Iris pigment epithelial cell (primary cell): ENCODE measurements around a stretch of chr2.

GRCh38 chr2:215900354-215900688, 113.0 kb downstream of the MREG start:
- RRBS = no CpG with 5 or more reads among the region's 3 CpGs

DNA sequence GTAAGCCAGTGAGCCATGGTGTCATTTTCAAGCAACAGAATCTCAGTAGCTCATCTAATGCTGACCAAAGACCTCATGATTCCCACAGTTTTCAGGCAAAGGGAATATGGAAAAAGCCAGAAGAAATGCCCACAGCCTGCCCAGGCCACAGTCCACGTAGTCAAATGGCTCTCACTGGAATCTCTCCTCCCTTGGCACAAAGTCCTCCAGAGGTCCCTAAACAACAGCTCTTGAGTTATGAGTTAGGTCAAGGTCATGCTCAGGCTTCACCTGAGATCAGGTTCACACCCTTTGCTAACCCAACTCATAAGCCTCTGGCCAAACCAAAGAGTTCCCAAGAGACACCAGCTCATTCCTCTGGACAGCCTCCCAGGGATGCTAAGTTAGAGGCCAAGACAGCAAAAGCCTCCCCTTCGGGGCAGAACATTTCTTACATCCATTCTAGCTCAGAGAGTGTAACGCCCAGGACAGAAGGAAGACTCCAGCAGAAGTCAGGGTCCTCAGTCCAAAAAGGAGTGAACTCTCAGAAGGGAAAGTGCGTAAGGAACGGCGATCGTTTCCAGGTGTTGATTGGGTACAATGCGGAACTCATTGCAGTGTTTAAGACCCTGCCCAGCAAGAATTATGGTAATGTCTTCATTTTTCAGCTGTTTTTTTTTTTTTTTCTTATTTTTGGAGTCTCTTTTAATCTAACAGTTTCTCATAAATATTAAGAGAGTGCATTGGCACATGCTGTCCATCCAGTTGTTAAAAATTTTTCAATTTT, 2.8 kb downstream of the SMARCAL1 start:
- RRBS = no CpG with 5 or more reads among the region's 8 CpGs

- RRBS = no CpG with 5 or more reads among the region's 5 CpGs
Observed at GRCh38 chr2:216464370-216464734, 34.3 kb upstream of the RPL37A start.

- RRBS = no CpG with 5 or more reads among the region's 2 CpGs
Observed at GRCh38 chr2:216532533-216532936, 33.9 kb downstream of the RPL37A start.

DNA sequence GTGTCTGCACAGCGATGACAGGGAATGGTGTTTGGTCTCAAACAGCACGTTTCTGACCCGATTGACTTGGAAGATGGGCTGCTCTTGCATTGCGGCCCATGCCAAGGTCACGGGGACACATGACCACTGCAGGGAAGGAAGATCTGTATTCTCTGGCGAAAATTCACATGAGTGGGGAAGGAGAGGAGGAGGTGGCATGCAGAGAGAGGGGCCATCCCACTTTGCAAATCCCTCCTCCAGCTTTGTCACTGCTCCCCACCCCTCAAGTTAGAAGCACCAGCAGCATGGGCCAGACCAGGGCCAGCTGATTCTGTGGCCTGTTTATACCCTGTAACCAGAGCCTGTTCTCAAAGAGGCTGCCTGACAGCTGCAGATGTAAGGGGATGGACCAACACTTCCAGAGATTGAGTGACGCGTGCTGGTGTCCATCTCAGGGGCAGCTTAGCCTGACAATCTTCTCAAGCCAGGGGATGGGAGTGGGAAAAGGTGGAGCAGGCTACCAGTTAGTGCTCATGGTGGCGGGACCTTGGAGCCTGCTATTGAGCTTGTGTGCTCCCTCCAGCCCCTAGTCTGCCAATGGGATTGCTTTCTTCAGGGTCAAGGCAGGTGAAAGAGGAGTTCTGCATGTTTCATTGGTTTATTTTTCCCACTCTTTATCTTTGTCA, 57.1 kb downstream of the TNP1 start:
- RRBS = no CpG with 5 or more reads among the region's 9 CpGs

GRCh38 chr2:216850672-216851241, 9.1 kb downstream of the TNP1 start:
- RRBS = no CpG with 5 or more reads among the region's 5 CpGs

GRCh38 chr2:216920560-216921022, 60.7 kb upstream of the TNP1 start:
- RRBS = no CpG with 5 or more reads among the region's 10 CpGs

GRCh38 chr2:216933799-216934244, 74.0 kb upstream of the TNP1 start:
- RRBS = no CpG with 5 or more reads among the region's 8 CpGs

- RRBS = no CpG with 5 or more reads among the region's 8 CpGs
Observed at GRCh38 chr2:217064822-217065213, 205.0 kb upstream of the TNP1 start.

- RRBS = no CpG with 5 or more reads among the region's 2 CpGs
Observed at GRCh38 chr2:217075387-217075632, 215.4 kb upstream of the TNP1 start.

GRCh38 chr2:217277419-217278373, 417.8 kb upstream of the TNP1 start:
- RRBS = no CpG with 5 or more reads among the region's 10 CpGs

GRCh38 chr2:217361095-217361406, 501.2 kb upstream of the TNP1 start:
- RRBS = no CpG with 5 or more reads among the region's 1 CpG

DNA sequence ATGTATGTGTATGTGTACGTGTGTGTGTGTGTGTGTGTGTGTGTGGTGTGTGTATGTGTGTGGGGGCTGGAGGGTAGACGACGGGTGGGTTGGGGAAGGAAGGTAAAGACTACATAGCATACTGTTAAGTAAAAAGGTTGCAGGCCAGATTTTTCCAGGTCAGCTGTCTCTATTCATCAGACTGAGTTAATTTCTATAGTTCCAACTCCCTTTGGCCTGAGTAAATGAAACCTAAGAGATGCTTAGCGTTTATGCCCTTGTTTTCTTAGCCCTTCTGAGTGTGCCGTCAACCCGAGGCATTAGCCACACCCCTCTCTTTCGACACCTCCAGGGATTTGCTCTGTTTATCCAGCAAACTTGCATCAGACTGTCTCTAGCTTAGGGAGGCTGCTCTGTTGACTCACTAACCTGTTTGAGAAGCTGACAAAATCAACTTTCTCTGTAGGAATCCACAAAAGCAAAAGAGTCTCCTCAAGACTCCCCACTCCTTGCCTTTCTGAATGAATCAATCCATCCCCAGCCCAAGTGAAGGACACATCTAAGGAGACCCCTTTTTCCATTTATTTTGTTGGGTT, 317.6 kb downstream of the TNS1 start:
- RRBS = no CpG with 5 or more reads among the region's 7 CpGs

GRCh38 chr2:217827254-217828323, 175.2 kb downstream of the TNS1 start:
- RRBS = no CpG with 5 or more reads among the region's 17 CpGs

DNA sequence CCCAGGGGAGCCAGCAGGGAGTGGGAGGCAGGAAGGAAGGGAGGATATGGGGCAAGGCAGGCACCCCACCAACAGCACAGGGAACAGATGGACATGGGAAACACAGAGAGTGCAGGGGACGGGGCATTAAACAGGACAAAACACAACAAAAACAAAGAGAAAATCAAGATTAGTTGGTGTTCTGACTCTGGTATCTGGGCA, 161.6 kb downstream of the TNS1 start:
- RRBS = no CpG with 5 or more reads among the region's 1 CpG

DNA sequence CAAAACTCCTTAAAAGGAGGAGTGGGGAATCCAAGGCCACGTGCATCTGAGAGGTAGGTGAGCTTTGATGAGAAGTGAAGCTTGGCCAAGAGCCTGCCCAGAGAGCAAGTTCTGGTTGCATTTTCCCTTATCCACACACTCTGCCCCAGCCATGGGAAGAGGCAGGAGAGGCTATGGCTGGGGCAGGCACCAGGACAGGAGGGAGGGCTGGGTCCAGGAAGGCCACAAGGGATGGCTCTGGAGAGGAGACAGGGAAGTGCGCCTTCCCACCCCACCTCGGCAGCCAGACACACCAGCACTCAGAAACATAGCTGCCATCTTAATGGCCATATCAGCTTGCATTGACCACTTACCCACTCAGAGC, 148.2 kb downstream of the TNS1 start:
- RRBS = no CpG with 5 or more reads among the region's 3 CpGs

GRCh38 chr2:217884763-217885161, 118.0 kb downstream of the TNS1 start:
- RRBS = no CpG with 5 or more reads among the region's 6 CpGs

GRCh38 chr2:217889431-217889782, 113.4 kb downstream of the TNS1 start:
- RRBS = no CpG with 5 or more reads among the region's 4 CpGs